ENCODE measurements around the genes INSRR, FCRL4, FCRL1, OR10X1 and OR10Z1.

DNA sequence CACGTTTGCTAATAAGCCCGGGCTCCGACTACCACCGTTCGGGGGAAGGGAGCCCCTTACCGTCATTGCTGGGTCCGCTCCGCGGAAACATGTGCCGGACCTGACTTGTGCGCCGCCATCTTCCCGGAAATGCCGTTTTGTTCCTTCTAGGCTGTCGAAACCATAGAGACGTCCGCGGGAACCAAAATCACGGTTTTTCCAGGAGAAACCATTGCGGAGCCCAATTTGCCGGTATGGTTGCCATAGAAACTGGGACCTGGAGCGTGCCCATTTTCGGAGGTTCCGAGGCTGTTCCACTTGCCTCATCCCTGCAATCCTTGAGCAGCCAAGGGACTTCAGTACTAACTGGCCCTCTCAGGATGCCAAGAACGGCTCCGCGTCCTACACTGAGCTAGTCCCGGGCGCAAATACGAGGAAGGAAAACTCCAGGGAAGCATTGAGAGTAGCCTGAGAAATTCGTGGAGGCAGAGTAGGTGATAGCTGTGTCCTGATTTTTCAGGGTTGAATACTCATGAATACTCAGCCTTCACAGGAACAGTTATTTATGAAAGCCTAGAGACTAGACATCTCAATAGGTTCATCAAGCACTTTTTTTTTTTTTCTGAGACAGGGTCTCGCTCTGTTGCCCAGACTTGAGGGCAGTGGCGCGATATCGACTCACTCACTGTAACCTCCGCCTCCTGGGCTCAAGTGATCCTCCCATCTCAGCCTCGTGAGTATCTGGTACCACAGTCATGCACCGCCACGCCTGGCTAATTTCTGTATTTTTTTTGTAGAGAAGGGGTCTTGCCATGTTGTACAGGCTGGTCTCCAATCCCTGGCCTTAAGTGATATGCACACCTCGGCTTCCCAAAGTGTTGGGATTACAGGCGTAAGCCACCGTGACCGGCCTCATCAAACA, 10.0 kb downstream of the NAXE start:
- PRO-cap, 2 experiments: peak in 1 of 2 experiments; most common plus-strand start position 313 of the sequence (in 1); most common minus-strand start position 123 of the sequence (in 1)

DNA sequence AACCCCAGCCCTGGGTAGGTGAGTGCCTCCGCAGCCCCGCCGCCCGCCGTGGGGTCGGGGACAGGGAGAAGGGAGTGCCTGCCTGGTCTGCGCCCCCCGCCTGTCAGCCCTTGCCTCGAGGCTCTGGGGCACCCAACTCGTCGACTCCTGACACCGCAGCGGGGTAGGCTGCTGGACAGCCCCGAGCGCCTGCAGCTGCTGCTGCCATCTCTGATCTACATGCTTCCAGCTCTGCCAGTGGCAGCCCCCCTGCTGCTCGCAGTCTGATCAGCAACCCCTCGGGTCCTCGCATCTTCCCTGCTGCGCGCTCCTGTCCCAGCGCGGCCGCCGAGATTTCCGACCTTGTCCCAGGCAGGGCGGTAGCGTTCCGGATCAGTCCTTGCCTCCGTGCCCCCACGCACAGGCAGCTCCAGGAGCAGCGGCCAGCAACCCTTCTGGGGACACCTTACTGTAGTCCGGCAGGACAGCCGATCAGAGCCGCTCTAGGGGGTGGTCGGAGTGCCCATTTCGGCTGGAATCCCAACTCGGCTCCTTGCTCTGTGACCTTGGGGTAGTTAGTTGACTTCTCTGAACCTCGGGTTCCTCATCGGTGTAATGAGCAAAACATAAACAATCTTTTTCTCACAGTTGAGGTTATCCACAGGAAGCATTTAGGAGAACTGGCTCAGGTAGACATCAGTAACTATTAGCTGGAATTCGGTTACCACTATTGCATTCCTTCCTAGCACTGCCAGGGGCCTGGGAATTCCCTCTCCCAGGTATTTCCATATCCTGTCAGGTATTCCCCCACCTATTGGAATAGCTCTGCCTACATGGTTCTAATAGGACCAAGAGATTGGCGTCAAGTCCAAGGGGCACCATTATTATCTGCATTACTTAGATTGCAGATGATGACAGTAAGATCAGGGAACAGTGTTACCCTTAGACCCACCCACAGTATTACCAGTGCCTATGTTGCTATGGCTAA, 624 bp downstream of the BCAN start:
- PRO-cap, 2 experiments: peak in 1 of 2 experiments; most common plus-strand start position 250 of the sequence (in 1); most common minus-strand start position 149 of the sequence (in 1)

DNA sequence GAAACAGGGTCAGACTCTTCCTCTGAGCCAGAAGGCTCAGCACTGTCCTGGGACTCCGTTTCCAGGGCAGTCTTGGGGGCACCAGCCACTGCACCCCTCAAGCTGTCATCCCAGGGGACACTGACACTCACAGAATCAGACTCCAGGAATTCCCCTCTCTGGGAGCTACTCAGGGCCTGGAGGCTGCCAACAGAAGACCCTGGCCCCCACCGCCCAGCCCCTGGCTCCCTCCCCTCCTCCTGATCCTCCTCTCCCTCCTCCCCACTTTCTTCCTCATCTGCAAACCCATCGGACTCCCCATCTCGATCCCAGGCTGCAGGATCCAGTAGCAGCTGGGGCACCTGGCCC, 7.6 kb downstream of the NES start:
- PRO-cap, 2 experiments: no peak in any of the 2 experiments

- PRO-cap, 2 experiments: no peak in any of the 2 experiments
Observed at GRCh38 chr1:156697463-156698148, 7.8 kb downstream of the CRABP2 start.

DNA sequence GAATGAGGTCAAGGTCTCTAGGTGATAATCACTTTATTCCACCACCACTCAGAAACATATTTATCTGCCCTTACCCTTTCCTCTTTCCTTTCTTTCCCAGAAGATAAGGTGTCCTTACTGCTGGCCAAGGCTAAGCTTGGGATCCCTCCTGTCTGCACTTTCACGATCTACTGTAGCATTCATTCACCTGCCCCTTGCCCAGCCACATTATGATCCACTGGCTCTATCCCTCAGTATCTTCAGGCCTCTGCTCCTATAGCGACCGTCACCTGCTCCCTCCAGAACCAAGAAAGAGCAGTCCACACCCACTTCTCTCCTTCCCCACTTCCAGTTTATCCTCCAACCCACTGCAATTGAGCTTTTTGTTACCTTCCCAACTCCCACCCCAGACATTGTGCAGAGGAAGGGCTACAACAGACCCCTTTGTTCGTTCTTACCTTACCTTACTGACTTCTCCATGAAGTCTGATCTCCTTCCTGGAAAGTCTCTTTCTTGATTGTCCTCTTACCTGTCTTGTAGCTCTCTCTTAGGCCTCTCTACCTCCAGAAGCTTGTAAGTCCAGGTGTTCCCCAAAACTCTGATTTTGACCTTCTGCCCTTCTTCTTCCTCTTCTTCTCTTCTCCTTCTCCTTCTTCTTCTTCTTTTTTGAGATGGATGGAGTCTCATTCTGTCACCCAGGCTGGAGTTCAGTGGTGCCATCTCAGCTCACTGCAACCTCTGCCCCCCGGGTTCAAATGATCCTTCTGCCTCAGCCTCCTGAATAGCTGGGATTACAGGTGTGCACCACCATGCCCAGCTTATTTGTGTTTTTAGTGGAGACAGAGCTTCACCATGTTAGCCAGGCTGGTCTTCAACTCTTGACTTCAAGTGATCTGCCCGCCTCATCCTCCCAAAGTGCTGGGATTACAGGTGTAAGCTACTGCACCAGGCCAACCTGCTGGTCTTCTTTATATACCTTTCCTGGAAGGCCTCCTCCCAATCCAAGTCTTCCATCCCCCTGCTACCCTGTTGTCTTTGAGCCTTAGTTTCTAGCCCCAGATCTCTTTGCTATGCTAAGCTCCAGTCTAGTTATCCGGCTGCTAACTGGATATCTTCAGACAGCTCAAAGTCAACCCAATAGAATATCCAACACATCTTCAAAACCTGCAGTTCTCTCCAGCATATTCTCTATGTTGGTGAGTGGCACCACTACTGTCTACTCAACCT, 10.3 kb upstream of the CRABP2 start:
- PRO-cap, 2 experiments: no peak in any of the 2 experiments

DNA sequence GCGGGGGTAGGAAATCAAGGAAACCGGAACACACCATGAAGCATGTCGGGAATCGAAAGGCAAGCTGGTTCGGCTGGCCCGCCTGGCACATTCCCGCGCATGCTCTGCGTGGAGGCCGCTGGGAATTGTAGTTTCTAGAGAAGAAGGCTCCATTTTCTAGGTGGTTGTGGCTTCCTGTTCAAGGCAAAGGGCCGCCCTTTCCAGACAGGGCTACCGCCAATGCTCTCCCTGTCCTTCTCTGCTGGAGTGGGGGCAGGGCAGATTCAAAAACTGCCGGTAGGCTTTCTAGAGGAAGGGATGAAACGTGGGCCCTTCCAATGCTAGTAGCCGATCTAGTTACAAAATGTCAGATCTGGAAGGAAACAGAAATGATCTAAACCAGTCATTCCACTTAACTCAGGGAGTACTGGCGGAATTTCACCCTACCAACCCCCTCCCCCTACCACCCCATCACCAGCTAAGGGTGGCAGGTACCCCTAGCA, 390 bp upstream of the MRPL24 start:
- PRO-cap, 2 experiments: peak in 1 of 2 experiments; most common plus-strand start position 153 of the sequence (in 1)

- PRO-cap, 2 experiments: peak in 1 of 2 experiments; most common plus-strand start chr1:156747329 (in 1); most common minus-strand start chr1:156747122 (in 1)
Observed at GRCh38 chr1:156746976-156747778, 4.3 kb downstream of the HDGF start.

DNA sequence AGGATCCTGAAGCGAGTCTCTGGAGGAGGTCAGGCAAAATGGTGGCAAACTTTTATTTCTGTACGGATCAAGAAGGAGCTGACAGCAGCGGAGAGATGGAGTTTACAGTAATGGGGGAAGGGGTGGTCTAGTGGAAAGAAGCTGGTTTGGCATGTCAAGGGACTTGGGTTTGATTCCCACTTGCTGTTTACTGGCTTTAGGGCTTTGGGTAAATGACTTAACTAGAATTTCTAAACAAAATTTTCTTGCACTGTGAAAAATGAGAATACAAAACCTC, 3.7 kb upstream of the HDGF start:
- PRO-cap, 2 experiments: no peak in any of the 2 experiments

GRCh38 chr1:156814847-156815786, 1.5 kb downstream of the SH2D2A start:
- PRO-cap, 2 experiments: no peak in any of the 2 experiments

DNA sequence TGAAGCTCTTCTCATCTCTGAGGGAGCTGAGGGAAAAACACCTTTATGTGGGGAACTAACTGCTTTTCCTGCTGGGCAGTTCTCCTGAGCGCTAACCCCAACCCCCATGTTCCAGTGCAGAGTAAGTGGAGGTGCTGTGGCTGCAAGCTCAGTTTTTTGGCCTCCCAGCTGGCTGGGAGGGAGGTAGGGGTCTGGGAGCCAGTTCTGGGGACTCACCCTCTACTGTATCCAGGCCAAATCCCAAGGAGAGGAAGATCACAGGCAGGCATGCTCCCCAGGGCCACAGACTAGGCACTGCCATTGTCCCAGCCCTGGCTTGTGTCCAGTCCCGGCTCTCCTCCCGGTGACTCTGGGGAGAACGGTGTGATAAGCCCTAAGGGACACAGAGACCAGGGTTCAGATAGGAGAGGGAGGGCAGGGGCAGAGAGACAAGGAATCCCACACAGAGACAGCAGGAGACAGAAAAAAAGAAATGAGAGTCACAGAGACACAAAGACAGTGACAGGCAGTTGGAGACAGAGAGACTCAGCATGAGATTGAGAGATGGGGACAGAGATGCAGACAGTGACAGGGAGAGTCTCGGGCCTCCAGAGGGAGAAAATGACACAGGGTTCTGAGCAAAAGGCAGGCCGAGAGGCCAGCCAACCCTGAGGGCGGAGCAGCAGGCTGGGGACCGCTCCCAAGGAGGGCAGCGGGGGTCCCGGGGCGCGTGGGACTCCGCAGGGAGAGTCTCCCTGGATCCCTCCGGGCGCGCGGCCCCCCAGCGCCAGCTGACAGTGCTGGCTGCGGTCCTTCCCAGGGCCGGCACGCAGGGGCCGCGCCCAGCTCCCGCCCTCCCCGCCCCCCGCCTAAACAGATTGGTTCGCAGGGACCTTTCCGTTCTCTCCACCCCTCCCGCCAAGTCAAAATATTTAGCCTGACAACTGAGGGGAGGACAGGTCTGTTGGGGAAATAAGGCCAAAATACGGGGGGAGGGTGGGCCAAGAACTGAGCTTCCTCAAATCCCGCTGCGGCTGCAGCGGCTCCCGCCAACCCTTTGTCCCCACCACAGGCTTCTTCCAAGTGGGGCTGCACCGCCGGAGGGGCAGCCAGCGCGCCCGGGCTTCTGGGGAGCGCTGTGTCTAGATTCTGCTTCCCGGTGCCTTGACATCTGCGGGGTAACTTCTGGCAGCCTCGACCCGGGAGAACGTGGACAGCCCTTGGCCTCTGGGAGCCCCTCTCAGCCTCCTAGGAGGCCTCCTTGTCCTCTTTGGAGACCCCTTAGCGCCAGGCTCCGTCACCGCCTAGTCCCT, at the start of gene INSRR:
TSS of gene INSRR (minus strand) at position 797 of the 1,292 bp plus-strand sequence.
- PRO-cap, 2 experiments: no peak in any of the 2 experiments

DNA sequence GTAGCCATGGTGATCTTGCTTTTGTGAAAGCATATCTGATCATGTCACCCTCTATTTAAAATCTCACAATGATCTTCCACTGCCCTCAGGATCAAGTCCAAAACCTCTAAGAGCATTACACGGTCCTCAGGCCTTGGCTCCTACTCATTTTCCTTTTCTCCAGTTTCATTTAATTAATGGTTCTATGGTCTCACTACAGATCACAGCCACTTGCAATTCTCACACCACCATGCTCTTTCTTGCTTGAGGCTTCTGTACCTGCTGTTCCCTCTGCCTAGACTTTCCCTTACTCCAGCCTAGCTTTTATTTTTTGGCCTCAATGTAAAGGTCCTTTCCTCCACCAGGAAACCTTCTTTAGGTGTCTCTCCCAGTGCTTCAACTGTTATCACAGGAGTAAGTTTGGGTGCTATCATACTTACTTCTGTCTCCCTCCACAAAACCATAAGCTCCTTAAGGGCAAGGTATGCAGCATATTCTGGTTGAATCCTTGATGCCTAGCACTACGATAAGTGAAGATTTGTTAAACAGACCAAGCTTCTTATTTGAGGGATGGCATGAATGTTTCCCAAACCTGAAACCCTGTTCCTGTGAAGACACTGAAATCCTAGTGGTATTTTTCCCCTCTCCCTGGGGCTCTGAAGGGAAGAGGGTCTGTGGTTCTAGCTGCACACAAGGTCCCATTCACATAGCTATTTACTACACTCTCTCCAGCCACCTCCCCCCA, 11.9 kb downstream of the ARHGEF11 start:
- PRO-cap, 2 experiments: no peak in any of the 2 experiments

GRCh38 chr1:157597965-157598164, at the start of gene FCRL4:
FCRL4 (minus strand) TSS chr1:157598085.
- PRO-cap, 2 experiments: no peak in any of the 2 experiments

- PRO-cap, 2 experiments: no peak in any of the 2 experiments
Observed at GRCh38 chr1:157819968-157820262, at the start of gene FCRL1. FCRL1 (minus strand) TSS chr1:157820120.

GRCh38 chr1:158002056-158002477, 8.6 kb downstream of the KIRREL1 start:
- PRO-cap, 2 experiments: no peak in any of the 2 experiments

GRCh38 chr1:158002478-158003600, 9.4 kb downstream of the KIRREL1 start:
- PRO-cap, 2 experiments: peak in 1 of 2 experiments; most common minus-strand start chr1:158003333 (in 1)

- PRO-cap, 2 experiments: no peak in any of the 2 experiments
Observed at GRCh38 chr1:158011336-158012130, 18.1 kb downstream of the KIRREL1 start.

DNA sequence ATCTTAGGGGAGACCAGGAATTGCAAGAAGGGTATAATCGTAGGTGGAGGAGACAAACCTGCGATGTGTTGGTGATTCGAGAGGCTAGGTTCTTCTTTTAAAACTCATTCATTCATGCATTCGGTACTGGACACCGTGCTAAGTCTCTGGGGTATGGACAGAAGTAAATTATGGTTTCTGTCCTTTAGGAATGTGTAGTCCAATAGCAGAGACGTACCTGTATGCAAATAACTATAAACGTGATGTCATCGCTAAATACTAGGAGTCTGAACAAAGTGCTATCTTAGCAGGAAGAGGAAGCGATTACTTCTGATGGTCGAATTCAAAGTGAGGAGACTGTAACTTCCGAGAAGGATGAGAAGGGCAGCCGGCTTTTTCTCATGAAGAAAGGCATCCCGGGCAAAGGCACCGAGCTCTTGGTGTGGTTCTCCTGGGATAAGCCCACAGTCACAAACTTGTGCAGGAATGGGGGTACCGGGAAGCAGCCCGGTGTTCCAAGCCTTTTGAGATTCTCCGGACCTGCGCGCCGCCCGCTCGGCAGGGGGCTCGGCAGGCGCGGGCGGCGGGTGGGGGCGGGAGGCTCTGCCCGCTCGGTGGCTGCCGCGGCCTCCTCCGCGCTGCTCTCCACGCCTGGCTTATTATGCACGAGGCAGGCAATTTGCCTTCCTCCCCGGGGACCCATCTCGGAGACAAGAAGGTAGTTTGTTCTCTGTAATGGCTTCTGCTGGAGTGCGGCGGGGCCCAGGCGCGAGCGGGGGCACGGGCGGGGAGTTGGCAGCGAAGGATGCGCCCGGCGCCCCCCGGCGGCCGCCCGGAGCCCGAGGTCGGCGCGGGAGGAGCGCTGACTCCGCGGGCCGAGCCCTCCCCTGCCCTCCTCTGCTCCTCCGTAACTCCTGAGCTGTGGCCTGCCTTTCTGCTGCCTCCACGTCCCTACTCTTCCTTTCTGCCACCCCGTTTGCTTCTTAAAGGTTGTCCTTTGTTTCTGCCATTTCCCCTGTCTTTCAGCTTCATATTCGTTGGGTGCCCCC, 14.9 kb downstream of the SMIM42 start:
- PRO-cap, 2 experiments: no peak in any of the 2 experiments

DNA sequence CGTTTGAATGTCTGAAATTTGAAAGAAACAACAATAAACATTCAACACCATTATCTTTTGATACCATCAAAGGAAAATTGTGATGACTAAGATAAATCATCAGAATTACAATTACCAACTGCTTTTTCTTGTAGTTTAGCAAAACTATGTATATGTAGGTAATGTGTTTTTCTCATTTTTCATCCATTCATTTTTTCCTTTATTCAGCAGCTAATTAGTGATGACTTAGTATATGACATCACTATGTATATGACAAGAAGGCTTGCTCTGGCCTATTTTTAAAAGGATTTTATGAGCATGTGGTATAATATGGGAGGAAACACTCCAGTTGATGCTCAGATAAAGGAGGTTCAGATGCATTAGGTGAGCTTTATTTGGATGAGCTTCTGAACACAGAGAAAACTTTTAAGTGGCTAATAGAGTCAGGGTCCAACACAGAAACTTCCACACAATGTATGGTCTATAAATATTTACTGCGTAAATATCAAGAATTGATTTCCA, at the start of gene OR10X1:
TSS of gene OR10X1 (minus strand) at position 51 of the 501 bp plus-strand sequence.
- PRO-cap, 2 experiments: no peak in any of the 2 experiments

DNA sequence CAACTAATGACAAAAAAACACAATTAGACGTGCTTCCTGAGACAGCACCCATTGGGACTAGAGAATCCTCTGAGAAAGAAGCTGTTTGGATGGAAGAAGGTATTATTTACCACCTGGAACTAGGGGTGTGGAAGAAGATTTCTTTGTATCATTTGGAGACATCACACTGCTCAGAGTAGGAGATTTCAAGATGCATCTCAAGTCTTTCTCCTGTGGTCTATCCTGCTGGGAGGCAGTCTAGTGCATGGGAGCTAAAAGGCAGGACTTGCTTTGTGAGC, at the start of gene OR10Z1:
TSS of gene OR10Z1 (plus strand) at position 173 of the 278 bp plus-strand sequence.
- PRO-cap, 2 experiments: no peak in any of the 2 experiments

- PRO-cap, 2 experiments: no peak in any of the 2 experiments
Observed at GRCh38 chr1:159009219-159009643, 476 bp upstream of the IFI16 start.

Measured in cerebral cortex (tissue), 2 donors.